CD14-positive monocyte (primary cell): Measurements from ENCODE around the genes KRTAP4-7, KRTAP4-8, KRTAP4-5 and HAP1.

- CAGE, long polyA plus RNA = no peak
Measured at GRCh38 chr17:41083929-41084305, at the start of gene KRTAP4-7. KRTAP4-7 (plus strand) TSS chr17:41084150.

GRCh38 chr17:41098023-41098222 is at the start of gene KRTAP4-8:
KRTAP4-8 (minus strand) TSS chr17:41098142.
- CAGE, long polyA plus RNA = no peak

- CAGE, long polyA plus RNA = no peak
Measured at GRCh38 chr17:41108018-41108465, 2.9 kb downstream of the KRTAP4-9 start.

DNA sequence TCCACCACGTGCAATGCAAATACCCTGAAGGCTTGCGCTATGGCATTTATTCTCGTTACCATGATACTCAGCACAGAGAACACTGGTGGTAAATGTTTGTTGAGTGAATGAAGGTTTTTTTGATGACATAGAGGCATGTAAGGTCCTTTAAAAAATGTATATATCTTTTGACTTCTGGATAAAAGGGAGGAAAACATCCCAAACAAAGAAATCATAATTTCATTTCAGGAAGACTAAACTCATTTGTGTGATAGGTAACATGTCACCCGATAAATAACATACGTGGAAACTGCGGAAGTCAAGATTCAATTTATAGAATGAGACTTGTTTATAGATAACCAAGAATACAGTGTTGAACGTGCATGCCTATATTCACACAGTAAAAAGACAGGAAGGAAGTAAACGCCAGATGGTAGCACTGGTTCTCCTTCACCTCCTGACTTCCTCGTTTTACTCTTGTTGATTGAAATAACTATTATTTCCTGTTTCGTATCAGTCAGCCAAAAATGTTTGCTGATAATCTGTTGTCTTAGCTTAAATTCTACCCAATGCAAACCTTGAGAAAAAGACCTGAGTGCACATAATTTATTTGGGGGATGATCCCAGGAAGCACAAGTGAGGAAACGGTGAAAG is 2.0 kb upstream of the KRTAP4-11 start:
- CAGE, long polyA plus RNA = no peak

DNA sequence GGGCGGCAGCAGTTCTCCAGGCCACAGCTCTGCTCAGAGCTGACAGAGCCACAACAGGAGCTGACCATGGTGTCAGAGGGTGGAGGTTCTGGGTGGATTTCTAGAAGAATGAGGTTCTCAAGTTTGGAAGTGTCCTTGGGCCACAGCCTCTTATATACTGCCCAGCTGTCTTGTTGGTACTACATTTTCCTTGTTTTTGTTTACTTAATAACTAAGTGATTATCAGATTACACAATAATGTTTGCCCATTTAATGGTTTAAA is at the start of gene KRTAP4-5:
Gene KRTAP4-5, minus strand, starts transcription at position 126 of the 262 bp plus-strand sequence.
- CAGE, long polyA plus RNA = no peak

- CAGE, long polyA plus RNA = no peak
Measured at GRCh38 chr17:41341327-41342079, 9.1 kb downstream of the KRT33A start.

GRCh38 chr17:41532766-41533347 is 4.7 kb upstream of the KRT19 start:
- CAGE, long polyA plus RNA = no peak

GRCh38 chr17:41582146-41582807 is 4.4 kb downstream of the KRT14 start:
- CAGE, long polyA plus RNA = no peak

GRCh38 chr17:41586975-41587490 is 338 bp upstream of the KRT14 start:
- CAGE, long polyA plus RNA = no peak

- CAGE, long polyA plus RNA = no peak
Measured at GRCh38 chr17:41688307-41688737, 363 bp upstream of the EIF1 start.

DNA sequence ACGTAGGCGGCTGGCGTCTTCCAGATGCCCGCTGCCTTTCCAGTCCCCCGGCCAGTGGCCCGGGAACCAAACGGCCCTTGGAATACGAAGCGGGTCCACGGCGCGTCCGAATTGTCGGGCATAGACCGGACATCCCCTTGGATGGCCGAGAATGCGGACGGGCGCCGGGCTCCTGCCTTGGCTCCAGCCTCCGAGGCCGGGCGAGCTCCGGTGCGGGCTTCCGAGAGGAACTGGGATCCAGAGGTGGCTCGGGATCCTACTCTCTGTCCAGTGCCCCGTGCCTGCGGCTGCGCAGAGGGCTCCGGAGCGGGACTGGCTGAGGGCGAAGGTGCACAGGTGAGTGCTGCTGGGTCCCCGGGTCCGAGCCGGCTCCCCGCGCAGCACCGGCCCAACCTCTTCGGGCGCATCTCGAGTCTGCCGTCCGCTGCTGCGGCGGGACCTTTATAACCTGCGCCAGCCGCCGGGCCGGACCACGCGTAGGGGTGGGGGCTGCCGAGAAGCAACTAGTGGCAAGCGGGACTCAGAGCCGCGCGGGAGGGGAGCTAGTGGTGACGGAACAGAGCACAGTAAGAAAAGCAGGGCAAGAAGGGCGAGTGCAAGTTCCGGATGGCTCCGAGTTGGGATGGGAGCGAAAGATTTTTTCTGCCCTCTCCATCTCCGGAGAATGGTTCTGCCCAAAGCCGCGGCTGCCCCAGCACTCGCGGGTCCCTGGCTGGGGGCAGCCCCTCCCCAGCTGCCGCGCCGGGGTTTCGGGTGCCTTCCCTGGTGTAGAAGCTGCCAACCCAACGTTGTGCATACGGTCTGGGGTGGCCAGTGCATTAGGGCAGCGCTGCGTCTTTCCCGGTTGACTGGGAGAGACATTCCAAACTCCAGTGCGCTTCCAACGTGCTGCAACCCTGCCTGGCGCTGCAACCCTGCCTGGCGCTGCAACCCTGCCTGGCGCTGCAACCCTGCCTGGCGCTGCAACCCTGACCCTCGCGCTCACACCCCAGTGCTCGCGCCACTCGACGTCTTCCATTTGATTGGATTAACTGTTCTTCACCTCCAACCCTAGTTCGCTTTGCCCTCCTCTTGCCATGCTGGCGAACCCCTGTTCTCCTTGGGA is at the start of gene HAP1:
Gene HAP1, minus strand, starts transcription at position 416 of the 1,105 bp plus-strand sequence.
- CAGE, long polyA plus RNA = no peak

- CAGE, long polyA plus RNA = no peak
Measured at GRCh38 chr17:41750513-41750796, 16.0 kb upstream of the HAP1 start.

GRCh38 chr17:41757508-41757985 is 23.1 kb upstream of the HAP1 start:
- CAGE, long polyA plus RNA = no peak

- CAGE, long polyA plus RNA = no peak
Measured at GRCh38 chr17:41793811-41794580, 7.5 kb upstream of the JUP start.

DNA sequence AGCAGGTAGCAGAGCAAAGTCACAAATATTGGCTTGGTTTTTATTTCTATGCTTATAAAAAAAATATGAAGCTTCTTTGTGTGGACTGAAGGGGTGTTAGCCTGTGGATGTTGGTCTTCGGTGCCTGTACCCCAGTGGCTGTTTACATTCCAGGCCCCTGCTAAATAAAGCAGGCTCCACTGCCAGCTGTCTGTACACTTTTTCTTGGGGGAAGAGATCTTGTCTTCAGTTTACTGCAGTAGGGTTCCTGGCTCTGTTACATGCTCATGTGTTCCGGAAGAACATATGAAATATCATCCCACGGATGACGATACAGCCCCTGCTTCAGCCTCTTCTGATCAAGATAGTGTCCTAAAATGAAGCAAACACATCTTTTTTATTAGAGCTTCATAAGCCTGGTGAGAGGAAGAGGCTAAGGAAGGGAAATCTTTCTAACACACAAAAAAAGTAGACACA is 2.4 kb upstream of the KLHL11 start:
- CAGE, long polyA plus RNA = no peak

DNA sequence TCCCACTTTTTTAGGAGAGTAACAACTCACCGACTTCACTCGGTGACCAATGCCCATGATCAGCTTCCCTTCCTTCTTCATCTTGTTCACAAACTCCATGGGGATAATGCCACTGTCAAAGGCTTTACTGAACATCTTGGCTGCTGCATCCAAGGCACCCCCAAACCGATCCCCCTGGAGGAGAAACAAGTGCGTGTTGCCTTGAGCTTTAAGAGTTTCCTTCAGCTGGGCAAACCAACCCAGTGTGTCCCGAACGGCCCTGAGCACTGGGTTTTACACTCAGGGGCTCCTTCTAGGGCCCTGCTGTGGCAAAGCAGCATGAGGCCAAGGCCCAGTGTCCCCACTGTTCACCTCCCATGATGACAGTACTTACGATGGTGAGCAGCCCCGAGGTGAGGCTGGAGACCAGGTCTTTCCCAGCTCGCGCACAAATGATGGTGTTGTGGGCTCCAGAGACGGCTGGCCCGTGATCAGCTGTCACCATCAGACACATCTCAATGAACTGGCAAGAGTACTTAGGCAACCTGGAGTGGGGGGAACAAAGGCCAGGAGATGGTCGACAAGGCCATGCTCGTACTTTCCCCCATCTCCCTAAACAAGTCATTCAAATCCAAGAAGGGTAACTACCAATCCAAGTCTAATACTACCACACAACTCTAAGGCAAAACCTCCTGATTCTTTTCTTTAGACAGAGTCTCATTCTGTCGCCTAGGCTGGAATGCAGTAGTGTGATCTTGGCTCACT is 6.6 kb upstream of the KLHL11 start:
- CAGE, long polyA plus RNA = no peak

GRCh38 chr17:41907298-41907863 is 11.4 kb downstream of the ACLY start:
- CAGE, long polyA plus RNA = no peak

- CAGE, long polyA plus RNA = no peak
Measured at GRCh38 chr17:41919860-41920441, 1.2 kb upstream of the ACLY start.

- CAGE, long polyA plus RNA = no peak
Measured at GRCh38 chr17:41960524-41960971, 6.0 kb upstream of the CNP start.

DNA sequence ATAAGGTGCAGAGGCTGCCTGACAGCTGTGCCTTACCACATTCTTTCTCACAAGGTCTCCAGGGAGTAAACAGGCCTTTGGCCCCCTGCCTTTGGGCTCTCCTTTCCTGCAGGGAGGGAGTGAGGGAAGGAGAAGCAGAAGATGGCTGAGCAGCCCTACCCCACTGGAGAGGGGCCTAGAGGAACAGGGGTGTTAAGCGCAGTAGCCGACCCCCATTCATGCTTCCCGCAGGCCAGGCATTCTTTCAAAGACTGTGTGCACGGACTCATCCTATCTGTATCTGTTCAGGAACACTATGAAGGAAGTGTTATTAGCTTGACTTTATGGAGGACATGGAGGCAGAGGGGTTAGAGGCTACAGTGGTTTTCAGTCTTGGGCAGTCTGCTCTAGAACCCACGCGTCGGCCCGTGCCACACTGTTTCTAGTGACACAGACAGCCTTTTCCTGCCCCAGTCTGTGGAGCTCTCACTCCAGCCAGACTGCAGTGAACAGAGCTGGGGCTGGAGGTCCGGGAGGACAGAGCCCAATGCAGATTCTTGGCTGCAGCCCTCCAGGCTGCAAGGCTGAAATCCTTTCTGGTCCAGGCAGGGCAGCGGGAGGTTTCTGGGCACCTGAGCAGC is 4.2 kb upstream of the CNP start:
- CAGE, long polyA plus RNA = no peak